Metastatic Breast Carcinoma in the Brain (tissue), 10 donors: ENCODE measurements around the gene NARS1.

DNA sequence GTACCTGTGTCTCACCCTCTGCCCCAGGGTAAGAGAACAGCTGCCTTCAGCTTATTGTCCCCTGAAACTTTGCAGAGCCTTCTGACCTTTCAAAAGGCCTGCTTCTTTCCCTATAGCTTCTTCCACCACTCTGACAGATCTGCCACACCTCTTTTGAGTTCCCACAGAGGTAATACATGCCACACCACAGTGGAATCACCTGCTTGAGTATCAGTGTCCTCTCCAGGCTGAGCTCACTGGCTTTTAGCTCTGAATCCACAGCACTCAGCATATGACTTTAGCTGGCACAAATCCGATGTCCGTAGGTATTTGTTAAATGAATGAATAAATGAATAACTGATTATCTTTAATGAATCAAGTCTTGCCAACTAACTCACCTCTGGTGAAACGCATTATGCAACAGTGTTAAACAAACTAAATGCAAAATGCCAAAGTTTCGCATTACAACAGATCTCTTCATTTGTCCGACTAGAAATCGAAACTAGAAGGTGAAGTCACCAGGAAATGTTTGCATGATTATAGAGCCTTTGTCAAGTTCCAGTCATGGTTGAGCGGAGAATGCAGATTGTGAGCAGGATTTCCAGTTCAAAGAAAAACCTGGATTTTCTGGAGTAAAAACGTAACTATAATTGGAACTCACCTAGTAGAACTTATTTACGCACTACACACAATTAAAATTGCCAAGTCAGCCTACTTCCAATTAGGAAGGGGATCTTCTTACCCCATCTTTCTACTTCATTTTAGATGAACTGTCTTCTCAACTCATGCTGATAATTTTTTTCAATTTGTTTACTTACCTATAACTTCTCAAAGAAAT is 16.5 kb downstream of the DYNAP start:
- PRO-cap, 10 experiments, result peak in 8 of 10 experiments; most common plus-strand start position 540 of the sequence (in 5); most common minus-strand start position 245 of the sequence (in 4)

- PRO-cap, 10 experiments, result no peak in any of the 10 experiments
Observed at GRCh38 chr18:54717562-54718116, 110.6 kb upstream of the RAB27B start.

DNA sequence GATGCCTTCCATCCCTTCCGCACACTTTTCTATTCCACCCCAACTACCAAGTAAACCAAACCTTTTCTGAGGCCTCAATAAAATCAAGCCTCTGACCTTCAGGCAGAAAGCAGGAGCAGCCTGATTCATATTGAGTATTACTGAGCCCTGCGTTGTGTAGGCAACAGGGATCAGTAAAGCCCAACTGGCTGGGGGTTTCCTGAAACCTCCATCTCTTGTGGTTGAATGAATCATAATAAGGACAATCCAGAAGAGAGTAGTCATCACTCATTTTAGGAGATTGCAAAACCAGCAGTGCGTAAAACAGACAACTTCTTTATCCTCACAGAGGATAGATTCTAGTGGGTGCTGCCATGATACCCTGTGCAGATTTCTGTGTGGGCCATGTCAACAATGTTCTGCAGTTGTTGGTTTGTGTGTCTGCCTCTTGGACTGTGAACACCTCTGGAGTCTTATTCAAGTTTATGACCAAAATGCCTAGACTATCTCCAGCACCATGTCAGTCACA is 52.0 kb upstream of the RAB27B start:
- PRO-cap, 10 experiments, result peak in 1 of 10 experiments; most common plus-strand start position 328 of the sequence (in 1)

GRCh38 chr18:55258775-55259232 is 299.5 kb upstream of the CCDC68 start:
- PRO-cap, 10 experiments, result no peak in any of the 10 experiments

- PRO-cap, 10 experiments, result no peak in any of the 10 experiments
Observed at GRCh38 chr18:55302288-55302993, 285.6 kb downstream of the TCF4 start.

GRCh38 chr18:55498118-55498328 is 90.0 kb downstream of the TCF4 start:
- PRO-cap, 10 experiments, result peak in 1 of 10 experiments; most common minus-strand start chr18:55498270 (in 1)

DNA sequence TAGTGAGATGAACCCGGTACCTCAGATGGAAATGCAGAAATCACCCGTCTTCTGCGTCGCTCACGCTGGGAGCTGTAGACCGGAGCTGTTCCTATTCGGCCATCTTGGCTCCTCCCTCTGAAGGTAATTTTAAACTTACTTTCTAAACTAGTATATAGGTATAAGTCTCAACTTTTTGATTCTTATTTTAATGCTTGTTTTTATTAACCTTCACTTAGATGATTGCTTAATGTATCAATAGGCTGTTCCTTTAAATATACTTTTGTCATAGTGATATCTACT is 133.4 kb upstream of the TCF4 start:
- PRO-cap, 10 experiments, result no peak in any of the 10 experiments

DNA sequence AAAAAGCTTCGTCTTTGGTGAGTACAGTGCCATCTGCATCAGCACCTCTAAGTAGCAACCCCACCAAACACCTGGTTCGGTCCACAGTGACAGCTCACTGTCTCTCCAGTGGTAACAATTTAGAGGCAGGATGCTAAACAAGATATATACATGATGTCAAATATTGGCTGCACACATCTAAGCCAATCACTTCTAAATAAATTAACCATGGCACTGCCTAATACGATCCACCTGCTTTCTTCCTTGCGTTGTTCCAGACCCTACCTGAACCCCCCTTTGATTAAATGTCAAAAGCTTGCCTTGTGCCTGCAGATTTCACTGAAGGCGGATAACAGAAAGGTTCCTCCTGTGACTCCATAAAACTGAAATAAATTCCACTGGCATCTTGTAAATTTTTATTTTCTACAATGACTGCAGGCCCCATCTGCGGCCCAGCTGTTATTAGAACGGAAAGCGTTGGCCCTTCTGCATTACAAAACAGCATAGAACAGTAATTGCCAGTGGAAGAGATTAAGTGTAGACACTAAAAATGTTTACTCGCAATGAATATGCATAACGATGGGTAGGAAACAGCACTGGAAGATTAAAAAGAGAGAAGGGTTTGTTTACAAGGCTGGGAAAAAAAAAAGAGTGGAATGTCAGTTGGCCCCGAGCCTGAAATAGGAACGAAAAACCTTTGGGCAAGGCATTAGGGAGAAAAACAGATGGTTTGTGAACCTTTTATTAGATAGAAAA is 275.7 kb upstream of the TCF4 start:
- PRO-cap, 10 experiments, result no peak in any of the 10 experiments

DNA sequence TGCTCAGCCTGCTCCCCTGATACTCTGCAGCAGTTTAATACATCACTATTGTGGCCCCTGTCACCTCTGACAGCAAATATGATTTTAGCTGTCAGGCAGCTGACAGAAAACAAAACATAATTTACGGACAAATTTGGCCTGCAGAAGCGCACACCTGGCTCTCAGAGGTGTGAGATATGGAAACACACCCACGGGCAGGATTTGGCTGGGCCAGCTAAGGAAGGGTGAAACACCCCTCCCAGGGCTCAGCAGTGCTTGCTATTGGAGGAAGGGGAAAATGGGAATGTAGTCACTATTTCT is 93.9 kb upstream of the ST8SIA3 start:
- PRO-cap, 10 experiments, result peak in 2 of 10 experiments; most common plus-strand start position 193 of the sequence (in 2)

DNA sequence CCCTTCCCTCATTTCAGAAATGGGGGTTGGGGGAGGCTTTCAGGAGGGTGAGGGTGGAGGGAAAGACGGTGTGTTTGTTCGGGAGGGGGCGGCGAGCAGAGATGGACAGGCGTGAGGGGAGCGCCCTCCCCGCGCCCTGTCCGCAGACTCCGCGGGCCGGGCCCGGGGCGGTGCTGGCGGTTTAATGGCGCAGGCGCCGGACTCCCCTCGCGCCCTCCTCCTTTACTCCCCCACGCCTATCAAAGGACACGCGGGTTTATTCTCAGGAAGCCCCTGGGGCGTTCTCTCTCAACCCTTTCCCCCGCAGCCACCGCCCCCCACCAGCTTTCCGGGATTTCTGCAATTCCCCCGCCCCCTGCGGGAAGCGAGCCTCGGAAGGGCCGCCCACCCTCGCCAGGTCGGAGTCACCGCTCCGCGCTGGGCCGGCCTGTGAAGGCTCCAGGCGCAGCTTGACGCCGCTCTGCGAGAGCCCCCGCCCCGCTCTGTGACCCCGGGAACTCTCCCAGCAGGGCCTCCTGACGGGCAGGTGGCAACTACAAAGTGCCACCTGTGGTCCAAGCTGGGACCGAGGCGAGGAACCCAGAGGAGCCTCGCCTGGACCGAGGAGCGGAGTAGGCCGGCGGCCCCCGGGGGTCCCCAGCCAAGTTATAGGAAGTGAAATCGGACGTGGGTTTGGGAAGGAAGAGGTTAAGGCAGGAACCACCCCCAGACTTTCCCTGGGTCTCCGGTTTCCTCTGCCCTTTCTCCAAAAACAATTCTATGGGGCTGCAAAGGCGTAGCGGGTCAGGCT is 1.1 kb downstream of the ST8SIA3 start:
- PRO-cap, 10 experiments, result no peak in any of the 10 experiments

DNA sequence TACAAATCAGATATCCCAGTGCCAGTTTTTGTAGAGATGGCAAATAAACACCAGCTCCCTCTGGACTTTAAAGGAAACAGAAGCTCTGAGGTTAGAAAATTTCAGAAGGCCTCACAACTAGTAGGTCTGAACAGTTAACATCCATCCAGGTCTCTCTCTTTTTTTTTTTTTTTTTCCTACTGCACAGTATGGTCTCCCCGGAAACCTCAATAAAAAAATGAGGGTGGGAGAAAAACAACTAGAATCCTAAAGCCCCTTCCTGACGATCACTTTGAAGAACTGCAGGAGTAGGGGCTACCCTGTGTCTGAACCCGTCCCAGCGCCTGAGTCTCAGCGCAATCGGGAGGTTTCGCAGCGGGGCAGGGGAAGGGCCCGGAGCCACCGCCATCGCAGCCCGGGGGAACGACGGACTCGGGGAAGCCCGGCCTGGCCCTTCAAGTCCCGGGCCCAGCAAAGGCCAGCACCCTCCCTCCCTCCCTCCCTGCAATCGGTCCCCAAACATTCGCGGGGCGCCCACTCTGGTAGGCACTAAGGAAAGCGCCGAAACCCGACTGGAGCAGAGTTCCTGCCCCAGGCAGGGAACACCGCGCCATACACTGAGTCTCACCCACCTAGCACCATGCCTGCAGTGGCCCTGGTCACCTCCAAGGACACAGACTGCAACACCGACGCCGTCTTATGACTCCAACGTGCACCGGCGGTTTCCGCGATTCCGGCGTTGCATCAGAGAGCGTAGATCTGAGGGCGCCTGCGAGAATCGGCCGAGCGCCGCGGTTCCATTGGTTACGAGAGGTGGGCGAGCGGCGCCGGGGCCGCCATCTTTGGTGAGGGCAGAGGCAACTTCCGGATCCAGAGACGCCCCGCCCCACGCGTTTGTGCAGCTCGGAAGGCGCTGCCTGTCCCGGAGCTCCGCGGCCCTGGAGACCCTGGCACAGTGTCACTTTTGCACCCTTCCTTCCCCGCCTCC is at the start of gene NARS1:
NARS1 (minus strand) TSS at position 740 of the 967 bp plus-strand sequence.
- PRO-cap, 10 experiments, result peak in 10 of 10 experiments; most common plus-strand start position 868 of the sequence (in 7); most common minus-strand start position 704 of the sequence (in 4)

- PRO-cap, 10 experiments, result peak in 6 of 10 experiments; most common plus-strand start chr18:57781160 (in 2); most common minus-strand start chr18:57781033 (in 3)
Observed at GRCh38 chr18:57780679-57781390, 22.3 kb downstream of the ATP8B1 start.

GRCh38 chr18:58280069-58280663 is 236.1 kb downstream of the NEDD4L start:
- PRO-cap, 10 experiments, result no peak in any of the 10 experiments

GRCh38 chr18:58328870-58329519 is 285.0 kb downstream of the NEDD4L start:
- PRO-cap, 10 experiments, result no peak in any of the 10 experiments

DNA sequence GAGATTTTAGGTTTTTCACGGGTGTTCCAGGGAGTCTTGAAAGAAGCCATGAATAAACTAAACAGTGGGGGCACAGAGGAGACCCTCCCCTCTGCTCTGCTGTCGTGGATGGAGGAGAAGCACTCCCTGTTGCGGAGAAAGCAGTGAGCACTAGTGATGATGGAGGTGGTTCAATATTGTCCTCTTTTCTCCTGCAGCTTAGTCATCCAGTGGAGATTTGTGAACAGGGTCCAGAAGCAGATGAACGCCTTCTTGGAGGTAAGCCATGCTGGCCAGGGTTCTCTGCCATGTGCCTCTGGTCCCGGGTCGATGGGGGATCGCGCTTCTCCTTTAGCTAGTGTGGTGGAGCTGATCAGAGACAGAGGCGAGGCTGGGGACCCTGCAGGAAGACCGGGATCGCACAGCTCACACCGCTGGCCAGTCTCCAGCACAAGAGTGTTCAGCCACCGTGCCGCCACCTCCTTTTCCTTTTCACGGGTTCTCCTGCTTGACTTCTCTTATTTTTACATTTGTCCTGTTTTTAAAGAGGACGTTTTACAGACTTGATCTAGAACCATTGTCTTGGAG is 243.5 kb downstream of the ALPK2 start:
- PRO-cap, 10 experiments, result no peak in any of the 10 experiments

- PRO-cap, 10 experiments, result no peak in any of the 10 experiments
Observed at GRCh38 chr18:58397189-58398031, 231.5 kb downstream of the ALPK2 start.

GRCh38 chr18:58431102-58431626 is 197.7 kb downstream of the ALPK2 start:
- PRO-cap, 10 experiments, result no peak in any of the 10 experiments

GRCh38 chr18:58538500-58539146 is 90.3 kb downstream of the ALPK2 start:
- PRO-cap, 10 experiments, result no peak in any of the 10 experiments

DNA sequence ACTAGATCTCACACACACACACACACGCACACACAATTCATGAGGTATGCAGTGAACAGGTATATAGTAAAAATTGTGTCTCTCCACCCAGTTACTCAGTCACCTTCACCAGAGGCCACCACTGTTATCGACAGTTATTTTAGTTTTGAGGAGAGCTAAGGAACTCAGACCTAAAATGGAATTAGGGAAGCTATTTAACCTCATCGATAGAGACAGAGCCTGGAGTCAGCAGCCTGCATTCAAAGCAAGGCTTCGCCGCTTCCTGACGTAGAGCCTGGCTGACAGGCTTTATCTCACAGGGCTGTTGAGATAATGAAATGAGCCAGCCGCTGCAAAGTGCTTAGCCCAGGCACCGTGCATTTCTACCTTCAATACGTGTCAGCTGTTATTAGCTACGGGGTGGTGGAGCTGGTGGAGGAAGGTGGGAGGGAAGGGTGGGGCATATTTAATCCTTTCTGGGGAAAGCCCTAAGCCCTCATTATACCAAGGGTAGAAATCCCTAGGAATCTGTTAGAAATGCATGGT is 72.7 kb downstream of the ALPK2 start:
- PRO-cap, 10 experiments, result no peak in any of the 10 experiments

DNA sequence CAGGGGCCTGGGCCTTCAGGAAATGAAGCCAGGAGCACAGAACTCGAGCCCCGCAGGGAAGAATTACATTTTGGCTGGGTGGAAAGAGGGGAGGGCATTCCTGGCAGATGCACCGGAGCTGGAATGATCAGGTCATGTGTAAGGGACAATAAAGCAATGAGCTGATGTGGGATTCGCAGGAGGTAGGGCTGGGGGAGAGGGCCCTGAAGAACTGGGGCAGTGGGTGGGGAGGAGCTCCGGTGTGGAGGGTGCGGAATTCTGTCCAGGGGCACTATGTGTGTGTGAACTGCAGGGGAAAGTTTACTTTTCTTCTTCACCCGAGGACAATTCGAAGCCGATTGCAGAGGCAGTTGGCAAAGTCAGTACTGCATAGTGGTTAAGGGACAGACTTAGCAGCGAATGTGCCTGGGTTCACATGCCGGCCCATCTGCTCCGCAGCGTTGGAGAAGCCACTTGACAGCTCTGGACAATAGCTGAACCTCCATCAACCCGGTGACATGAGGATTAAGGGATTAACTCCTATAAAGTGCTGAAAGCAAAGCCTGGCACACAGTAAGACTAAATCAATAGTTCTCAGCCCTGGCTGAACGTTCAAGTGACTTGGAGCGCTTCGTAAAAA is 36.4 kb downstream of the ALPK2 start:
- PRO-cap, 10 experiments, result no peak in any of the 10 experiments